Diencephalon (tissue), 2 donors: ENCODE data around the gene SMAD6.

DNA sequence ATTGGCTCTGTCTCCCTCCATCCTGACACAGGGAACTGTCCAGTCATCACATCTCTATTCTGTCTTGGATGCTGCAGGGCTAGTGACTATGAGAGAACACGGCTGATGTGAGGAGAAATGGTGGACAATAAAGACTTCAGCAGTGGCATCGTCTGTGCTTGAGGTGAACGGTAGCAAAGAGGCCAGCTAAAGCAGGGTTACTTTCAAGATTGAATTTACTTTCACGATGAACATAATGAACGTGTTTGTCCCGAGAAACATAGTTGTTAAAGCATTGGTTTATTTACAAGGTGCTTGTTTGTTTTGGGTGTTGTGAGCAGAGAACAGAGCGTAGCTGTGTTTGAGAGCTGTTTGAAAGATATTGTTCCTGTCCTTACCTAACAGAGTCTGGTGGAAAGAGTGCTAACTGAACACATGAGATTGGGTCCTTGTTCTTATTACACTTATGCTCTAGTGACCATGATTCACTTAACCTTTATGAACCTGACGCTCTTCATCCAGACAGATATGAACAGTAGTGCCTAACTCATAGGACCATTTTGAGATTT is 4.1 kb downstream of the HACD3 start:
- RAMPAGE, long total RNA, result no peak

- RAMPAGE, long total RNA, result no peak
Observed at GRCh38 chr15:65686652-65687029, 64.9 kb downstream of the SLC24A1 start.

- RAMPAGE, long total RNA, result no peak
Observed at GRCh38 chr15:65689774-65690331, 68.1 kb downstream of the SLC24A1 start.

GRCh38 chr15:65862872-65863301 is 6.4 kb upstream of the RAB11A start:
- RAMPAGE, long total RNA, result no peak

DNA sequence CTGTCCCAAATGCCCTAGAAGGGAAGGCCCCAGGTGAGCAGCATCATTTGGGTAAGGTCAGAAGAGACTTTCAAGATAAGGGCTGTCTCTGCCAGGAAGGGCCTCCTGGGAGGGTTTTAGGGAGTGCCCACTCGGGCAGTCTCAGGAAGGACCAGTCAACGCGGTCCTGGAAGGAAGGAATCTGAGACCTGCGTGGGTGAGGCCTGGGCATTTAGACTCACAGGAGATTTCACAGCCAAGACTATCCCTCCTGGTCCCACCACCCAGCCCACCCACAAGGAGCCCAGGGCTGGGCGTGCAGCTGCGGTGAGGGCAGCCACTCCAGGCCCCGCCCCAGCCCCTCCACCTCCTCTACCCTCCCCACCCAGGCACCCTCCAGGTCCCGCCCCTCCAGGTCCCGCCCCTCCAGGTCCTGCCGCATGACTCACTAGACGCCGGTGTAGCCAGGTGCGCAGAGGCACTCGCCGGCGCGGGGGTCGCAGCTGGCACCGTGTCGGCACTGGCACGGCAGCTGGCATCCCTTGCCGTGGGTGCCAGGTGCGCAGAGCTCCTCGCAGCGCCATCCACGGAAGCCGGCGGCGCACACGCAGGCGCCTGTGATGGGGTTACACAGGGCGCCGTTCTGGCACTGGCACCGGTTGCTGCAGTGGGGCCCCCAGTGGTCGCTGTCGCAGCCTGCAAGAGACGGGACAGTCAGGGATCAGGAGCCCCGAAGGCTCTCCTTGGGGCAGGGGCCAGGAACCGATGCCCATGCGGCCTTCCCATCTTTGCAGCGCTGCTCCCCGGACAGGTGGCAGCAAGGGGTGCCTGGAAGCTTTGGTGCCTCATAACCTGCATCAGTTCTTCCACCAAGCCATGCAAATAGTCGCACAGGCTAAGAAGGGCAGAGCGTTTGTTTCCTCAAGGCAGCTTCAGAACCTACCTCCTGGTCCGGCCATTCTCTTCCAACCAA is 112.8 kb downstream of the RAB11A start:
- RAMPAGE, long total RNA, result no peak

DNA sequence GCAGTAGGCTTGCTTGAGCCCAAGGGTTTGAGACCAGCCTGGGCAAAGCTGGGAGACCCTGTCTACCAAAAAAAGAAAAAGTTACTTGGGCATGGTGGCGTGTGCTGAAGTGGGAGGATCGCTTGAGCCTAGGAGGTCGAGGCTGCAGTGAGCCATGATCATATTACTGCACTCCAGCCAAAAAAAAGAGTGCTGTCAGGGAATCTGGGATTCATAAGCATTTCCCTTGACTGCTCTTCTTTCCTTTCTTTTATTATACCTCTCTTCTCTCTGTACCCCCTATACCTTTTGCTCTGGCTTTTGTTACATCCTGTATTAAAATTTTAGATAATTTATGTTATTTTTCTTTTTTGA is 24.2 kb downstream of the SNAPC5 start:
- RAMPAGE, long total RNA, result no peak

- RAMPAGE, long total RNA, result no peak
Observed at GRCh38 chr15:66618965-66619832, 53.4 kb upstream of the LCTL start.

- RAMPAGE, long total RNA, result no peak
Observed at GRCh38 chr15:66679066-66679509, 22.9 kb upstream of the SMAD6 start.

- RAMPAGE, long total RNA, result no peak
Observed at GRCh38 chr15:66701815-66702664, at the start of gene SMAD6. Gene SMAD6 (plus strand): TSS chr15:66702236.

- RAMPAGE, long total RNA, result no peak
Observed at GRCh38 chr15:66841837-66842697, 140.0 kb downstream of the SMAD6 start.

GRCh38 chr15:66850548-66850895 is 148.5 kb downstream of the SMAD6 start:
- RAMPAGE, long total RNA, result no peak

DNA sequence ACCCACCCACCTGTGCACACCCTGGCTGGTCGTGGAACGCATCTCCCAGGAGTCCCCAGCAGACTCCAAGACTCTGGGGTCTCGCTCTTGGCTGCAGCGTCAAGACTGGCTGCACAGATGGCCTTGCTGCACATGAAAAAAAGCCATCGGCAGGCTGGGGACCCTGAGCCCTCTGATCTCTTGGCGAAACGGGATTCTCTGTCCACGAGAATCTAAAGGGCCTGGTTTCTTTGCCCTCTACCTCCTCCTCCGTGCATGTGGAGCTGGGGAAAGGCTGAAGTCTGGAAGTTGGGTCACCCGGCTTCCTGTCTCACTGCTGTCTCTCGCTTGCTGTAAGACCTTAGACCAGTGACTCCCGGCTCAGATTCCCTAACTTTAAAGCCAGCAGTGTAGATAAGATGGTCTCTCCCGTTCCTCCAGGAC is 31.5 kb upstream of the SMAD3 start:
- RAMPAGE, long total RNA, result no peak

DNA sequence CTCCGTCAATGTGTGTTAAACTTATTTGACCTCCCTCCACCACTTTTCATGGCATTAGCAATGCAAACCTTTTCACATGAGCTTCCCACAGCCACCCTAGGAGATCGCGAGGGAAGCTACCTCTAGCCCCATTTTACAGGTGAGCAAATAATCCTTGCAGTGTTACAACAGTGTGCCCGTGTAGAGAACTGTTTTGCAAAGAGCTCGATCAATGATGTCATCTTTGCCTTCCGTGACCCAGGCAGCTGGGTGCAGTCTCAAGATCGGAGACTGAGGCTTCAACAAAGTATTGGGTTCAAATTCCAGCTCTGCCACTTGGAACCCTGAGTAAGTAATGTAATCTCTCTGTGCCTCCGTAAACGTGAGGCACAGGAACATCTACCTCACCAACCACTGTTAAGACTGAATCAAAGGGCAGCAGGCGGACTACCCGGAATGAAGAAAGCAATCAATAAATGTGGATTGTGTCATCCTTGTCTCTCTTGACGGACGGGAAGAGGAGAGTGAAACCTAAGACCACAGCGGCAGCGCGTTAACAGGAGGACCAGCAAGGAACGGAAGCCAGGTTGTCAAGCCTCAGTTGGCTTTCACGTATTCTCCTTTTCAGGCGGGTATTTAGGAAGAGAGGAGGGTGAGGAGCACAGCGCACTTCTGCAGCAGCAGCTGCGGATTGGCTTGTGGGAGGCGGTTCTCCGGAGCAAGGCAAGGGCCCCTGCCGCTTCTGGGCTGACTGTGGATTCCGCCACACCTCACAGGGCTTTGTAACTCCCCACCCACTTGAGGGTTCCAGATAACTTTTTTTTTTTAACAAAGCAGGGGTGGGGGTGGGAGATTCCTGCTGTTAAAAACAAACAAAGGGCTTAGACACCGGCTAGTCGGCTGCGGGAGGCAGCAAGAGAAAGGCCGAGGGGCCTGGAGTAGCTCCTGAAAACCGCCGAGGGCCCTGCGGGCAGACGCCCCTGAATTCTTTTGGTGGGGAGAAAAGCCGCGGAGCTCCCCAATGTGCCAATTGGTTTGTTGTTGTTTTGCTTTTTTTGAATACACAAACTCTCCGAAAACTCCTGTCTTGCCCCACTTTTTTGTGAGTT is 1.4 kb upstream of the SMAD3 start:
- RAMPAGE, long total RNA, result no peak

DNA sequence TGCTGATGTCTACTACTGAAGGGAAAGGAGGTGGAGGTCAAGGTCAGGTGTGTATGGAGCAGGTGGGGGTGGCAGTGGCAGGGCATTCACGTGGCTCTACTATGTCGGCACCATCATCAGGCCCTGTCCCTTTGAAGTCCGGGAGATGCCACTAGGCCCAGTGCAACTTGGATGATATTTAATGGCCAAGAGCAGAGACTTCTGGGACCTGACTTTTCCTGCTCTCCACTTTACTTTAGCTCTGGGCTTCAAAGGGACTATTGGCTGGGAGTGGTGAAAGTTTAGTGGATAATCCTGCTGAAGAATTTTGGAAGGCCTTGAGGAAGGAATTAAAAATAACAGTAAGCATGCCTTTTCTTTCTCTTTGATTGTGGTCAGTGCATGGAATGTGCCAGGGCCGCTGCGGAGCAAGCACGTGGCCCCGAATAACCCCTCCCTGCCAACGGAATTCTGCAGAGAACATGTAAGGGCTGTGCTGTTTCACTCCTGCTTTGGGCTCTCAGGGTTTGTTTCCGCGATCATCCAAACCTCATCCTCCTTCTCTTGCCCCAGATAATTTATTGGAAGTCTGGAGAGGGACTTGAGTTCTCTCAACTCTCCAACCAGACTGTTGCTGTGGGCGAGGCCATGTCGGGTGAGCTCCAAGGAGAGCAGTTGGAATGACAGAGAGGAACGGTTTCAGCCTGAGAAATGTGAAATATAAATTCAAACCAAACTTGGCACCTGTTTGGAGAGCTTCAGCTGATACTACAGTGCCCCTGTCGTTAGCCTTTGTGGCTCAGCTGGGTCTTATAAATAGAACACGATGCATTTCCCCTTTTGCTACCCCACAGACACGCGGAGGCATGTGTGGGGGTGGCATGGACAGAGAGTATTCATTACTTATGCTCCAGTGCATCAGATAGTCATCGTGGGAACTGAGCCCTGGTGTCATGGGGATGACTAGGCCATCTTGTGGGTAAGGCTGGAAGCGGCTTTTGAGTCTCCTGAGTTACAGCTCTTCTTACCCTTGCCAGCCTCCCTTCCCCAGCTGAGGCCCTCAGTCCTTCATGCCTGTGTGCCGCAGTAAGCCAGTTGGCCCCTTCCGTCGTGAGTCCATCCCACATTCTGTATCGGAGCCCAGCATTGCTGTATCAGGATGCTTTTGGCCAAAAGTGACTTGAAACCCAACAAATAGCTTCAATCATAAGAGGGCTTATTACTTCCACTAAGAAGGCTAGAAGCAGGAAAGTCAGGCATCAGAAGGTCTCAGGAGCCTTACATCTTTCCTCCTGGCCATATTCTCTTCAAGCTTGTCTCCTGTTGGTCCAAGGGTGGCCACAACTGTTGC is 15.4 kb downstream of the SMAD3 start:
- RAMPAGE, long total RNA, result no peak

DNA sequence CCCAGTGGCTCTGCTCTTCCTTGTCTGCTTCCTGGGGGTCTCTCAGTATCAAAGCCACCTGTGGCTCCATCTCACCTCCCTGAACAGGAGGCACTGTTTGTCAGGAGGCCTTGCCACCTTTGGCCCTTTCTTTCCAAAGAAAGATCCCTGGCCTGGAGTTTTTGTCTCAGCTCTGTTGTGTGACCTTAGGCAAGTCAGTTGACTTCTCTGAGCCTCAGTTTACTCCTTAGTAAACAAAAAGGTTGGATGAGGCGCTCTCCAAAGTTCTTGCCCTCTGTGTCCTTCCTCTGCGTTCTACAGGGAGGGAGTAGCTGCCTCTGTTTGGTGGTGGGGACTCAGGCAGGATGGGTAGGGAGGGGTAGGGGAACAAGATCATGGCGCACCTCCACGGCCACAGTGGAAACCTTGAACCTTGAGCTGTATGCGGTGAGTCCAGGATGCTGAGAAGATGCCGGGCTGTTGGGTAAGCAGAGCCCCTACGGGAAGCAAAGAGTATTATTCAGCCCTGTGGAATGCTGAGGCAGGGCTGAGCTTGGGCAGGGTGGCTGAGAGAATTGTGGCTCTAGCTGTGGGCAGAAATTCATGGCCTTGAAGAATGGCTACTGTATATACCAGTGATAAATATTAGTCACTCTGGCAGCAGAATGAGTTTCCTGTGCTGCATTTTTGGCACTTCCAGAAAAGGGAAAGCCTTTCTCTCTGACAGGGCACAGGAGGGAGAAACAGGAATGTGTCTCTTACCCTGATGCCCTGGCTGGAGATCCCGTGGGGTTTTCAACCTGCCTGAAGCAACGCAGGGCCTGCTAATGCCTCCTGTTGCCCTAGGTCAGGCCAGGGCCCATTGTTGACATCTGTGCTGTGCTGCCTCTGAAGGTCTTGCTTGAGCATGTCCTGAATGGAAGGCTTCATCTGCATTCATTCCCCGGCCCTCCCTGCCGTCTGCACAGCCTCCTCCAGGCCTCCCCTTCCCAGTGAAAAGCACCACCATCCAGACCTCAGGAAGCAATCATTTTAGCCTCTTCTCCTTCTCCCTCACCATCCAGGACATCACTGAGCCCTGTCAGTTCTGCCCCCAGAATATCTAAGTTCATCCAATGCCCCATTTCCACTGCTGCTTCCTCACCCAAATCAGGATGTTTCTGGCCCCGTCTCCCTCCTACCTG is 40.0 kb downstream of the SMAD3 start:
- RAMPAGE, long total RNA, result no peak

DNA sequence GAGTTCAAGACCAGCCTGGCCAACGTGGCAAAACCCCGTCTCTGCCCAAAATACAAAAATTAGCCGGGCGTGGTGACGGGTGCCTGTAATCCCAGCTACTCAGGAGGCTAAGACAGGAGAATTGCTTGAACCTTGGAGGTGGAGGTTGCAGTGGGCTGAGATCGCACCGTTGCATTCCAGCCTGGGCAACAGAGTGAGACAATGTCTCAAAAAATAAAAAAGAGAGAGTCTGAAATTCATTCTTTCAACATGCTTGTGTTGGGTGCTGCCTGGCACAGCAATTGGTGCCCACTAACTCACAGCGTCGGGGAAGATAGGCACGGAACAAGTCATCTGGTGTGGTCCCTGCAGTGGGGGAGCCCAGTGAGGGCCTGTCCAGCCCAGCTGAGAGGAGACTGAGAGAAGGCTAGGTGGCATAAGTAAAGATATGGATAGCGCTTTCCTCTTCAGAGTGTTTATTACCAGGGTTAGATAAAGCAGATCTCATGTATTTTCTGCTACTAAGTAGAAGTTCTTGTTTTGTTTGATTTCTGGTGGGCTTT is 52.6 kb downstream of the SMAD3 start:
- RAMPAGE, long total RNA, result no peak

GRCh38 chr15:67119964-67120380 is 54.6 kb downstream of the SMAD3 start:
- RAMPAGE, long total RNA, result no peak

GRCh38 chr15:67120892-67122023 is 55.9 kb downstream of the SMAD3 start:
- RAMPAGE, long total RNA, result no peak

DNA sequence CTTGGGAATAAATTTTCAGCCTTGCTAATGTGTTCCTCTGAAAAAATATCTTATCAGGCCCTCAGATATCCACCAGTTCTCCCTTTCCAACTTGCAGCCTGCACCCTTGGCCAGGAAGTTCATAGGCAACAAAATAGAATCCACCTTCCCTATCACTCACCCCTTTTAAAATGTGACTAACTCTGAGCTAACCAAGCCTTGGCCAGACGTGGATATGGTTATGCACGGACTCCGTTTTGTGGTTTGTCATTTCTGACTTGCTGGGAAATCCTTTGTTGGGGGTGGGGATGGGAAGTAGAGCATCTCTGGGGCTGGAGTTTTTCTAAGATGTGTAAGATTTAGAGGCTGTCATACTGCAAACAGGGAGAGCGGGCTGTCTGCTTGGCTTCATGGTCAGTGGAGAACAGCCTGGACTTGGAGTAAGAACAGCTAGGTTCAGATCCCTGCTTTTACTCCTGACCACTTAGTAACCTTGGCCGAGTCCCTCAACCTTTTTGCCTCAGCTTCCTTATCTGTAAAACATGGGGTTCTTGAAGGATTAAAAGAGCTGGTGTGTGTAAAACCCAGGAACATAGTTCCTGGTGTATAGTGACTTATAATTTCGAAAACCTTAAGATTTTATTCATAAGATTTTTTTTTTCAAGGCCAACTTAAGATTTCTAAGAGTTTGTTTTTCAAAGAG is 62.6 kb downstream of the SMAD3 start:
- RAMPAGE, long total RNA, result no peak

GRCh38 chr15:67161761-67162142 is 92.7 kb downstream of the AAGAB start:
- RAMPAGE, long total RNA, result no peak